Measurements from ENCODE around the genes MRPL21 and FGF3.

DNA sequence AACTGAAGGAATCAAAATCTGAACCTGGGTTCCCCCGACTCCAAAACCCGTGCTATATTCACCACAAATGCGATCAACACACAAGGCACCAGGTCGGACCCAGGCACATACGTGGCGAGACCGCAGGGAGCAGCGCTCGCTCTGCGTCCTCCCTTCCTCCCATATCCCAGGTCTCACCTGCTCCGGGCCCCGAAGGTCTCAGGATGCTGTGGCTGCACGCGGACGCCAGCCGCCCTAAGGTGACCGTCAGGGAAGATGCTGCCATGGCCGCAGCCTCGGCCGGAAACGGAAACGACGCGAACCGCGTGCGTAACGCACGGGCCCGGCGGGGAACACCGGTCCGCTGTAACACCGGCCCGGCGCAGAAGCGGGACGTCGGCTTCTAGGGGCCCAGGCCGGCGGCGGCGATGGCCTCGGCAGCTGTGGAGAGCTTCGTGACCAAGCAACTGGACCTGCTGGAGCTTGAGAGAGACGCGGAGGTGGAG, at the start of gene MRPL21:
Gene MRPL21, minus strand, starts transcription at position 287 of the 485 bp plus-strand sequence.
- PRO-cap, result bidirectional peak, plus-strand start at position 362 of the sequence, minus-strand start at position 287 of the sequence
- RRBS, 2 experiments, result 1 to 3% methylated on average over 11 to 24 of the region's 47 CpGs

DNA sequence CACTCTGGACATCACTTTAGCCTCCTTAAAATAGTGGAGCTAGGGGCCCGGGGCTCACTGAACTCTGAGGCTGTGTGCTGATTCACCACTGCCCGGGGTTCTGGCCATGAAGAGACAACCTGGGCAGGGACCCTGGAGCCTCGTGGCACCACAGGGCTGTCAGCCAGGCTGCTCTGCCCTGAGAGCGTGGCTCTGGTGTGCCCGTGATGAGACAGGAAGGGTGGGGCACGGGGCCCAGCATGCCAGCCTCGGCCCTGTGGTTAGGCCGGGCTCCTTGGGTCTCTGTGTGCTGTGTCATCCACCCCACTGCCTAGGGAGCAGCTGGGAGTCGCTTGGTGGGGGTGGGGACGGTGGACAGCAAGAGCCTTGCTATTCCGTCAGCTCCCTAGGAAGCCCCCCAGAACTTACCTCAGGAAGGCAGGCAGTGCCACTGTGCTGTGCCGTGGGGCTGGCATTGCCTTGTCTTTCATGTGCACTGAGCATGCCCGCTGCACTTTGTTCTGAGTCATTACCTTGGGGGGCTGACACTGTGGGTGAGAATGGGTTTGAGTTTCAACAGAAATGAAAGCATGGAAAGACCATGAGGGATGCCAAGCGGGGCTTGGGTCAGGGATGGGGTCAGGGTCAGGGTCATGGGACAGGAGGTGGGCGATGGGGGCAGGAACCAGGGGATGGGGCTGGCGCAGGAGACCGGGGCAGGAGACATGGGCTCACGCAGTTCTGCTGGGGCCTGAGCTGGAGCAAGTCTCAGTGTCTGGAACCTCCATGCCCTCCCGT, 31.8 kb downstream of the TPCN2 start:
- PRO-cap, result no peak
- RRBS, 2 experiments, result 7 to 24% methylated on average over 1 of the region's 19 CpGs

GRCh38 chr11:69087023-69087801, 38.5 kb downstream of the TPCN2 start:
- PRO-cap, result no peak
- RRBS, 2 experiments, result 76 to 100% methylated on average over 1 of the region's 19 CpGs

DNA sequence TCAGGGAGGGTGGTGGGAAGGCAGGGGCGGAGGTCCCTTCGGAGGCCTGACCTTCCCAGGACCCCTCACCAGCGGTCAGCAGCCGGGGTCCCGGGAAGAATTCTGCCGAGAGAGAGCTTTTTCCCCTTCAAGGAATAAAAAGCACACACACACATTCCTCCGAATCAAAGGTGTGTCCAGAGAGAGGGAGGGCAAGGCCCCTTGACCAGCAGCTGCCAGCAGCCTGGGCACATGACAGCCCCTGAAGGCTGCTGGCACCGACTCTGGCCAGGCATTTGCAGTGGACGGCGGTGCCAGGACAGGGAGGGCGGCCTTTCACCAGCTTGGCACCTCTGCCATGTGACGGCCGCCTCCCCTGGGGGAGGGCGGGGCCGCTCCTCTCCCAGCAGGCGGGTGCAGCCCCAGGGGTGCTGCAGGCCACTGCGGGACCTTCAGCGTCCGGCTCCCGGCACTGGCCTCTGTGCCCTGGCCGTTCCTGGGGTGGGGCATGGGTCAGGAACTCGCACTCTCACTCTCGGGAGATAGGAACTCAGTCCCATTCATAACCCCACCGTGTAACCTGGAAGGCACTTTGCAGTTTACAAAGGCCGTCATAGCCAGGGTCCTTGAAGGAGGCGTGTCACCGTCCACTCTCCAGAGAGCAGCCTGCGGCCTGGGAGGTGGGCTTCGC, 40.1 kb upstream of the SMIM38 start:
- PRO-cap, result no peak
- RRBS, 2 experiments, result no CpG with 5 or more reads among the region's 29 CpGs

- PRO-cap, result no peak
- RRBS, 2 experiments, result 3% methylated on average over 2 of the region's 8 CpGs; no CpG with 5 or more reads in 1 of the 2 experiments
Measured at GRCh38 chr11:69151735-69152188, 4.0 kb upstream of the SMIM38 start.

GRCh38 chr11:69157090-69157888, 1.6 kb downstream of the SMIM38 start:
- PRO-cap, result no peak
- RRBS, 2 experiments, result 4 to 5% methylated on average over 30 of the region's 47 CpGs

GRCh38 chr11:69234383-69235213, 59.4 kb upstream of the MYEOV start:
- PRO-cap, result no peak
- RRBS, 2 experiments, result 57% methylated on average over 2 of the region's 15 CpGs; no CpG with 5 or more reads in 1 of the 2 experiments

DNA sequence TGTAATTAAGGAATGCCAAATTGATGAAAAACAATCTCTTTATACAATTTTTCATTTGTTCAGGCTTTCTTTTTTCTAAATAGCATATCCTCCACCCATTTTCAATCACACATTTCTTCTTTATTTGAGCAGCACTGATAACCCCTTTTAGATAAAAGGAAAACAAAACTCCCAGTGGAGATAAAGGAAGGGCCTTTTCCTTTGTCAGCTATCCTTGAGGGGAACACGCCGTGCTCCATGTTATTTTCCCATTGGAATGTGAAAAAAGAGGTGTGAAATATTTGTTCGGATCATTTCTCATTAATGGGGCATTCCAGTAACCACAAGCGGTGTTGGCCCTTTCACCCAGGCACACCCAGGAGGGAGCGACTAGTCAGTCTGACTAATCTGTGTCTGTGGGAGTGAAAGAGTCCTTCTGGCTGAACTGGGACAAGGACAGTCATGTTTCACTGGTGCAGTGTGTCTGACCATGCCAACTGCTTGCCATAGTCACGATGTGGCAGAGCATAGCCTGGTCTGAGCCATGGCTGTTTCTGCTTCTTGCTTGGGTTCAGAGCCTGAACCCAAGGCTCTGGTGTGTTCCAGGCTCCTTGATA, 13.0 kb upstream of the MYEOV start:
- PRO-cap, result no peak
- RRBS, 2 experiments, result no CpG with 5 or more reads among the region's 6 CpGs

DNA sequence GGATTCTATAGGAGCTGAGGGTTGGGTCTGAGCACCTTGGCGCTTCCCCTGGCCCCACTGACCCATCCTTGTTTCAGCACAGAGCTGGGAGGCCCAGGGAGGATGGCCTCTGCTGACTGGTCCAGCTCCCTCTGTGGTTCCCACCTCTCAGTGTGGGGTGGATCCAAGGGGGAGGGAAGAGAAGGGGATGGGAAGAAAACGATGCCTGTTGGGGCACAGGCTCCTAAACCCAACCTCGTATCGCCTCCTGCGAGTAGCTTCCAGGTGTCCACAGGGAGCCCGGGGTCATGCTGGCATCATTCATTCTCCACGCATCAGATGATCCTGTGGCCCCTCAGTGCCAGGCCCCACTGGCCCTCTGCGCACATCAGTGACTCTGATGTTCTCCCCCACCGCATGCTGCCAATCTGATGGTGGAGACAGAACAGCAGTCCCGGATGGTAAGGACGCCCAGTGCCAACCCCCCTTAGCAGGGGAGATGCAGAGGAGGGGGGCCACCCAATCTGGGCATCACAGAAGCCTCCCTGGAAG, 5.1 kb downstream of the MYEOV start:
- PRO-cap, result no peak
- RRBS, 2 experiments, result no CpG with 5 or more reads among the region's 11 CpGs

- PRO-cap, result unidirectional peak, minus-strand start at chr11:69352851; unidirectional peak, minus-strand start at chr11:69352867; unidirectional peak, minus-strand start at chr11:69352896
- RRBS, 2 experiments, result no CpG with 5 or more reads among the region's 2 CpGs
Measured at GRCh38 chr11:69352491-69353299, 58.7 kb downstream of the MYEOV start.

- PRO-cap, result no peak
- RRBS, 2 experiments, result no CpG with 5 or more reads among the region's 25 CpGs
Measured at GRCh38 chr11:69381995-69382710, 88.2 kb downstream of the MYEOV start.

- PRO-cap, result no peak
- RRBS, 2 experiments, result 4 to 6% methylated on average over 6 of the region's 39 CpGs
Measured at GRCh38 chr11:69637613-69638051, 3.3 kb upstream of the CCND1 start.

DNA sequence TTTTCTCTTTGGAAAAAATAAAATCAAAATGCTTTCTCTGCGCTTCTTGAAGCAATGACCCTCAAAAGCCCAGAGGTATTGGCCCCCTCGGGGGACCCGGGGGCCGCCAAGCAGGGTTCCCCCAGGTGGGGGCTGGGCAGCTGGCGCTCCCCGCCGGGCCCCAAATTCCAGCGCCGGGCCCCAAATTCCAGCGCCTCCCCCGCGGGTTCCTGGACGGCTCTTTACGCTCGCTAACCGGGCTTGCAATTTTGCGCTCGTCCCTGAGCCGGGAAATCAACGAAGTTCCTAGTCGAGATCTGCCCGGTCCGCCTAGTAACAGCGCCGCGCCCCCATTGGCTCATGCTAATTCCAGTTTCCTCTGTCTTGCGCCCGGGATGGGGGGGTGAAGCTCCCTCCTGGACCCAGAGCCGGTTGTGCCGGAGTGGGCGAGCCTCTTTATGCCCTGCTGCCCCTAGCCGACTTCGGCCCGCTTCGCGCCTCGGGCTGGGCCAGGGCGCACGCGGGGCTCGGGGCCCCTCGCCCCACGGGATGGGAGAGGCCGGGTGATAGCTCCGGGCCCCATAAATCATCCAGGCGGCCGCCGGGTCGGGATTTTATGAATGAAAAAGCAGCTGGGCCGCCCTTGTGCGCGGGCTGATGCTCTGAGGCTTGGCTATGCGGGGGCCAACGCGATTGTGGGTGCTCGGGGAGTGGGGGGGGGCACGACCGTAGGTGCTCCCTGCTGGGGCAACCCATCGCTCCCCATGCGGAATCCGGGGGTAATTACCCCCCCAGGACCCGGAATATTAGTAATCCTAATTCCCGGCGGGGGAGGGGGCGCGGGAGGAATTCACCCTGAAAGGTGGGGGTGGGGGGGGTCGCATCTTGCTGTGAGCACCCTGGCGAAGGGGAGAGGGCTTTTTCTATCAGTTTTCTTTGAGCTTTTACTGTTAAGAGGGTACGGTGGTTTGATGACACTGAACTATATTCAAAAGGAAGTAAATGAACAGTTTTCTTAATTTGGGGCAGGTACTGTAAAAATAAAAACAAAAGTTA, 1.8 kb upstream of the CCND1 start:
- PRO-cap, result bidirectional peak, plus-strand start at position 404 of the sequence, minus-strand start at position 175 of the sequence; unidirectional peak, plus-strand start at position 404 of the sequence
- RRBS, 2 experiments, result 1 to 2% methylated on average over 13 to 29 of the region's 69 CpGs

GRCh38 chr11:69641820-69642425, 967 bp downstream of the CCND1 start:
- PRO-cap, result no peak
- RRBS, 2 experiments, result 1% methylated on average over 12 to 27 of the region's 56 CpGs

DNA sequence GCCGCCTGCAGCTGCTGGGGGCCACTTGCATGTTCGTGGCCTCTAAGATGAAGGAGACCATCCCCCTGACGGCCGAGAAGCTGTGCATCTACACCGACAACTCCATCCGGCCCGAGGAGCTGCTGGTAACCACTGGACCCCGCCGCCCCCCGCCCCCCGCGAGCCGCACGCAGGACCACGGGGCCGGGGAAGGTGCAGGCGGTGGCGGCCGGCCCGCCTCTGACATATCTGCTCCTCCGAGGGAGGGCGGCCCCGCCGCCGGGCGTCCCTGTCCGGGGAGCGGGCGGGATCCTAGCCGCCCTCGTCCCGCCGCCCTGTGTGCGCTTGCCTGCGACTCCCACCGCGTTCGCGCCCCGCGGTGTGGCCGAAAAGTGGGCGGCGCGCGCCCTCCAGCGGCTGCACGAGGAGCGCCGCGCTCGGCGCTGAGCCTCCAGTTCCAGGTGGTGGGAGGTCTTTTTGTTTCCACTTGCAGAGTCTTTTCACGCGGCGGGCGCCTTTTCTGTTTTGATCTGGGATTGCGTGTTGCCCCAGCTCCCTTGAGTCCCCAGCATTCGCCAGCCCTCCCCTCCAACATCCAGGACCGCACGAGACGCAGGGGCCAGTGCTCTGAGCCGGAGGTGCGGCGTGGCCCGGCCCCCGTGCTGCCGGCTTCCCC, 2.3 kb downstream of the CCND1 start:
- PRO-cap, result unidirectional peak, minus-strand start at position 320 of the sequence
- RRBS, 2 experiments, result under 1 to 2% methylated on average over 17 of the region's 68 CpGs

- PRO-cap, result no peak
- RRBS, 2 experiments, result no CpG with 5 or more reads among the region's 17 CpGs
Measured at GRCh38 chr11:69643777-69644099, 2.8 kb downstream of the CCND1 start.

GRCh38 chr11:69646656-69647394, 5.9 kb downstream of the CCND1 start:
- PRO-cap, result no peak
- RRBS, 2 experiments, result 66 to 84% methylated on average over 4 to 5 of the region's 20 CpGs

- PRO-cap, result no peak
- RRBS, 2 experiments, result 3 to 5% methylated on average over 7 of the region's 27 CpGs
Measured at GRCh38 chr11:69819264-69819468, at the start of gene FGF3. Gene FGF3 (minus strand): TSS chr11:69819416.

DNA sequence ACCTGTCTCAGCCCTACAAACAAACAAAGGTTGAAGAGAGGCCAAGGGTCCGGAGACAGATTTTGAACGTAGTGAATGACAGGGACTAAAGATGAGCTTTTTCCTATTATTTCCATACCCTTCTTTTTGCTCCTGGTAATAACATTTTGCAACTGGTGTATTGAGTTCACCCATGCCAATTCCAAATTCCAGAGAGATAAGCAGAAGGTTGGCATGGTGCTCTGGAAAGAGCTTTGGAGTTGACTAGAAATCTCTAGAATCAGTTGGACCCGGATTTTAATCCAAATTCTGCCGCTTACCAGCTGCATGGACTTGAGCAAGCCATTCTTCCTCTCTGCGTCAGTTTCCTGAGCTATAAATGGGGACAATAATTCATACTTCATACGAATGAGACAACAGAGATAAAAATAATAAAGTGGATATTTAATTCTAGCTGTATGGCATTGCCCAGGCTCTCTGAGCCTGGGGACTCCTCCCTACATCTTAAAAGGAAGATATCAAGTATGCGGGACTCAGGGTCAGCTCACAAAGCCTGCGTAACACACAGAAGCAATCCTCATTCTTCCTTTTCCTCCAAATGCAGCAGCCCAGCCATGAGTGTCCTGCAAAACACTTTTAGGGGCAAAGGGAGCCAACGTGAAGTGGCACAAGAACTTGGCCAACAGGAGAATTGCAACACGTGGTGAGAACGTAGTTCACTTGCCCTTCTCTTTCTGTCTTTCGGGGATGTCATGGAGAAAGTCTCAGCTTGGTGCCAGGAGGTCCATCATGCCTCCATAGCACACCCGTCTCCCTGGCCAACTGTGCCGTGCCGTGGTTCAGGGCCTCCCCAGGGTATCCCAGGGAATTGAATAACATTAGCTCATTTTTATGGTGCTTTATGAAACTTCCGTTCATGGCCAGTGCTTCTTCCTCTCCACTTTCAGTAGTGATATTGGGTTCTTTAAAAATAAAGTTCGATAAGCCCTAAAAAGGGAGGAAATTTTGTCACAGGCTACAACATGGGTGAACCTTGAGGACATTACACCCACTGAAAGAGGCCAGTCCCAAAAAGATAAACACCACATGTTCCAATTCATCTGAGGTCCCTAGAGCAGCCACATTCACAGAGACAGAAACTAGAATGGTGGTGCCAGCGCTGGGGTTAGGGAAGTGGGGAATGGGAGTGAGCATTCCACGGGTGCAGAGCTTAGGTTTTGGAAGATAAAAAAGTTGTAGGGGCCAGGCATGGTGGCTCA, 98.6 kb upstream of the ANO1 start:
- PRO-cap, result no peak
- RRBS, 2 experiments, result no CpG with 5 or more reads among the region's 19 CpGs

- PRO-cap, result no peak
- RRBS, 2 experiments, result no CpG with 5 or more reads among the region's 9 CpGs
Measured at GRCh38 chr11:69983449-69983802, 94.7 kb upstream of the ANO1 start.